A673 (cell line): ENCODE measurements around a stretch of chr2.

DNA sequence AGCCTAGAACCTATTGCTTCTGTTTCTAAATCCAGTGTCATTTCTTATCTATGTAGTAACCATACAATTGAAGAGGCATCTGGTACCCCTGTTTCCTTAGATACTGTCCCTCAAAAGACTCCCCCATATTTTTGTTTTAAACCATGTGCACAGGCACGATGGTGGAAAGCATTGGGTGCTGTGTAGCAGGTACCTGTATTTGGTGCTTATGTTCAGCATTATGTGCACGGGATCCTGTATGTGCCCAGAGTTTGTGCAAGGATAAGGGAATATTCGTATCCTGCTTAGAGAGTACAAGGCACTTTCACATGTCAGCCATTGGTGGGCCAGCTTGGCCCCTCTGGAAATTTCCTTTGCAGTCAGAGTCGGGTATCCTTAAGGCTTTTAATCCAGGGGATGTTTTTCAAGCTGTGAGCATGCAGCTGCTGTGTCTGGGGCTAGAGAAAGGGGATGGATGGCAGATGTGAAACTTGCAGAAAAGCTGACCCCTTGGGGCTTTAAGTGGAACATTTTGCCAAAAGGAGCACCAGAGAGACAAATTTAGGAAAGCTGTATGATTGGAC lies 2.1 kb downstream of the LBH start:
- PRO-cap: no peak

GRCh38 chr2:30622249-30622854 lies 175.3 kb downstream of the LCLAT1 start:
- PRO-cap: no peak

DNA sequence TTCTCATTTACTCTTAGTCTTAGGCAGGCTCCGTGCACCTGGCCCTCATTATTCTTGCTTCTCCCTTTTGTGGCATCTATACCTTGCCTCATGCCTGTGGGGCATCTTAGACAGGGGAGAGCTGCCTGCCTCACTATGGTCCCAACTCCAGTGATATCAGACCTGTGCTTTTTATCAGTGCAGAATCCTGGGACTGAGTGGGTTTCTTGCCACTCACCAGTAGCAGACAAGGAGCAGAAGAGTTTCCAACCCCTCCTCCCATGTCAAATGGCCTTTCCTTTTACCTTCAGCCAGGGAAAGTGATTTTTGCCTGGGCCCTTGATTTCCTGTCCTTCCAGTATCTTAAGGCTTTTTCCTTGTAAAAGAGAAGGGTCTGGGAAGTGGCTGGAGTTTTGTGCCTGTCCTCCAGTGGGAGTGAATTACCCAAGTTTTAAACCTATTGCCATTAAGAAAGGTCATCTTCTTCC lies 136.4 kb downstream of the CAPN13 start:
- PRO-cap: no peak

- PRO-cap: no peak
Measured at GRCh38 chr2:30872101-30872444, 64.8 kb upstream of the CAPN13 start.

GRCh38 chr2:31227645-31227953 lies 6.4 kb upstream of the EHD3 start:
- PRO-cap: no peak

DNA sequence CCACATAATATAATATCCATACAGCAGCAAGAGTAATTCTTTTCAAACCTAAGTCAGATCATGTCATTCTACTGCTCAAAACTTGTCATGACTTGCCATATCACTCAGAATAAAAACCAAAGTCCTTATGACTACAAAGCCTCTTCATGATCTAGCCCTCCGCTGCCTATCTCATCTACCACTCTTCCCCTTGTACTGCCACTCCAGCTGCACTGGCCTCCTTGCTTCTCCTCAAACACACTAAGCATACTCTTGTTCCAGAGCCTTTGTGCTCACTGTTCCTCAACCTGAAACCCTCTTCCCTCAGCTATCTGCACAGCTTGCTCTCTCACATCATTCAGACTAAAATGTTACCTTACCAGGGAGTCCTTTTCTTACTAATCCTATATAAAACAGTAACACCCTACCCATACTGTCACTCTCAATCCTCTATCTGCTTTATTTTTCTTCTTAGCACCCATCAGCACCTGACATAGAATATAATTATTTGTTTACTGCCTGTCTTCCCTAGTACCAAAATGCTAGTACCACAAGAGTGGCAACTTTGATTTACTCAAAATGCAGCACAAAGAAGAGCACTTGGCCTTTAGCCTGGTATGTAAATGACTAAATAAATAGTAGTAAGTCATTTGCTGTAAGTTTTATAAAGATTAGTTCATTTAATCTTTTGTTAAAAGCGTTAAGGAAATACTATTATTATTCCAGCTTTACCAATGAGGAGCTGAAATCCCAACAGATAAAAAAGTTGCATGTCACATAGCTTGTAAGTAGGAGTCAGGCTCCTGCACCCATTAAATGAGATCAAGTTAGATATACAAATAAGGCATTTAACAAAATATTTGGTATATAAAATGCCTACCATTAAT lies 69.6 kb downstream of the MEMO1 start:
- PRO-cap: no peak

DNA sequence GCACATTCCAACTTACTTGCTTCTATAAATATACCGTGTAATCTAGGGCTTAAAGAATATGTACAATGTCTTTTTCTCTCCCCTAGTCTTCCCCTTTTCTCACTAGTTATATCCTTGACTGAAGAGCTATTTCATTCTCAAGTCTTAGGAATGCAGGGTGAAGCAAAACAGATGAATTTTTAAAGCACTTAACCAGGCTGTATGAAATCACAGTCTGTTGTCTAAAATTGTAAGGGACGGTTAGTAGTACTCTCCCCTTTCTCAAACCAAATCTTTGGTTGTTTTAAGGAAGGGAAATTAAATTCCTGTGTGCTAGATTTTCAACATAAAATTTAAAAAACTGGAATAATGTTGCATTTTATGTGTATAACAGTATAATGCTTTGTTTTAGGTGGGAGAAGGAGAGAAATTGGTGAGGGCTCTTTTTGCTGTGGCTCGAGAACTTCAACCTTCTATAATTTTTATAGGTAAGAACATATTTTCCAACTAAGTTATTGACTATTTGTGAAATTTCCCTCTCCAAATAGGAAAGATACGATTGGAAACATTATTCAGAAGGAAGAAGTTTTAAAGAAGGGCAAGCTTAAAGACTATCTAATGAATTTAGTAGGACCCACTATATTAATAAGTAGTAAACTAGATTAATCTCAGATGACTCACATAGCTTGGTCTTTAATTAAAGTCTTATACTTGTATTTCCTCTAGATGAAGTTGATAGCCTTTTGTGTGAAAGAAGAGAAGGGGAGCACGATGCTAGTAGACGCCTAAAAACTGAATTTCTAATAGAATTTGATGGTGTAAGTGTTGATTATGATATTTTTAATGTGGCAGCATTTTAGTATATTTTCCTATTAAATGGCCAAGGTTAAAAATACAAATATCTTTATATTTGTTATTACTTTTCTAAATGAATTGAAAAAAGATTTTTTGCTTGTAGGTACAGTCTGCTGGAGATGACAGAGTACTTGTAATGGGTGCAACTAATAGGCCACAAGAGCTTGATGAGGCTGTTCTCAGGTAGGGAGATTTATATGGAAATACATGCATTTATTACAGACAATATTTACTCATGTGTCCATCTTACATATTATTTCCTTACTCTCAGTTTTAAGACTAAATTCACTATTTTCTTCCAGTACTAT lies 29.1 kb upstream of the SLC30A6 start:
- PRO-cap: no peak

GRCh38 chr2:32197616-32198040 lies 32.0 kb downstream of the SLC30A6 start:
- PRO-cap: no peak

DNA sequence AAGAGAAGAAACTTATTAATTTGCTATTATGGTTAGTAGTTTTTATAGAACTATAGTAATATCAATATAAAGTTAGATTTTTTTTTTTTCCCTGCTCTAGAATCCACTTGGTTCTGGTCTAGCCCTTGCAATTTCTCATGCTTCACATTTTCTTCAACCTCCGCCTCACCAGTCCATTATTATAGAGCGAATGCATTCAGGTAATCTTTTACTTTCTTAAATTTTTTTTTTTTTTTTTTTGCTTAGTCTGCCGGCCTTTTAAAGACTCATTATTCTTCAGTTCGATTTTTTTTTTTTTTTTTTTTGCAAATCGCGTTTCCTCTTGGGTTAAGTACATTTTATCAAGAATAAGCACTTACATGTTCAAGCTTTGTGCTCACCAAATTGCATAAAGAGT lies 108.1 kb downstream of the BIRC6 start:
- PRO-cap: no peak

- PRO-cap: no peak
Measured at GRCh38 chr2:32977126-32977696, 30.5 kb downstream of the LTBP1 start.

GRCh38 chr2:33342671-33343153 lies 133.7 kb upstream of the RASGRP3 start:
- PRO-cap: no peak

DNA sequence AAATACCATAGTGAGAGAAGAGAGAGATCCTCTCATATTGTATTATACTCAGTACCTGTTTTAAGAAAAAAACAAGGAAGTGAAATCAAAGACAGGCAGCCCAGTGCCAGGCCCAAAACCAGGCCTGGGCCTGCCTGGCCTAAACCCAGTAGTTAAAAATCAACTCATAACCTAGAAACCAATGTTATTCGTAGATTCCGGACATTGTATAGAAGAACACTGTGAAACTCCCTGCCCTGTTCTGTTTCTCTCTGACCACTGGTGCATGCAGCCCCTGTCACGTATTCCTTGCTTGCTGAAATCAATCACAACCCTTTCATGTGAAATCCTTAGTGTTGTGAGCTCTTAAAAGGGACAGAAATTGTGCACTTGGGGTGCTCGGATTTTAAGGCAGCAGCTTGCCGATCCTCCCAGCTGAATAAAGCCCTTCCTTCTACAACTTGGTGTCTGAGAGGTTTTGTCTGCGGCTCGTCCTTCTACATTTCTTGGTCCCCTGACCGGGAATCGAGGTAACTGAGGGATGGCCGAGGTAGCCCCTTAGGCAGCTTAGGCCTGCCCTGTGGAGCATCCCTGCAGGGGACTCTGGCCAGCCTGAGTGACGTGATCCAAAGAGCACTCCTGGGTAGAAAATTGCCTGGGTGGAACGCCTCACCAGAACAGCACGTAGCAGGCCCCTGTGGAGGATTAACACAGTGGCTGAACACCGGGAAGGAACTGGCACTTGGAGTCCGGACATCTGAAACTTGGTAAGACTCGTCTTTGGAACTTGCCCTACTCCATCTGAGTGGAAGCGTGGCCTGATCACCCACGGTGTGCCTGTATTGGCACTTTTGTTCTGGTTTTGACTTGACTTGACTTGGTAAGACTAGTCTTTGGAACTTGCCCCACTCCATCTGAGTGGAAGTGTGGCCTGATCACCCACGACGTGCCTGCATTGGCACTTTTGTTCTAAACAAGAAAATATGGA lies 1078.4 kb upstream of the FAM98A start:
- PRO-cap: no peak

DNA sequence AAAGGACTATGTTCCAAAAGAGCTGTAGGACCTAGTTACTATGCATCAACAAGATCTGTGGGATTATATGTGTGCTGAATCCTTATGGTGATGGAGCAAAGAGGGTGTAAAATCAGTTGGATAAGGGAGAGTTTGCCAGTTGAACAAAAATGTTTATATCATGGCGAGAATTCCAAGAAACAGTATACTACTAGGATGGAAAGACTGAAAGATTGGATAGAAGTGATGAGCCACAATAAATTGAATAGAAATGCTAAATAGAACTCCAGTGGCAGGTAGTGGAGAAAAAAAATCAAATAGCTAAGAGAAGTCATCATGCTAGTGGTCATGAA lies 710.4 kb upstream of the CRIM1 start:
- PRO-cap: no peak

GRCh38 chr2:36330601-36330800 lies 25.1 kb upstream of the CRIM1 start:
- PRO-cap: no peak

- PRO-cap: no peak
Measured at GRCh38 chr2:36376177-36376866, 20.7 kb downstream of the CRIM1 start.

GRCh38 chr2:36402137-36402796 lies 46.7 kb downstream of the CRIM1 start:
- PRO-cap: no peak

DNA sequence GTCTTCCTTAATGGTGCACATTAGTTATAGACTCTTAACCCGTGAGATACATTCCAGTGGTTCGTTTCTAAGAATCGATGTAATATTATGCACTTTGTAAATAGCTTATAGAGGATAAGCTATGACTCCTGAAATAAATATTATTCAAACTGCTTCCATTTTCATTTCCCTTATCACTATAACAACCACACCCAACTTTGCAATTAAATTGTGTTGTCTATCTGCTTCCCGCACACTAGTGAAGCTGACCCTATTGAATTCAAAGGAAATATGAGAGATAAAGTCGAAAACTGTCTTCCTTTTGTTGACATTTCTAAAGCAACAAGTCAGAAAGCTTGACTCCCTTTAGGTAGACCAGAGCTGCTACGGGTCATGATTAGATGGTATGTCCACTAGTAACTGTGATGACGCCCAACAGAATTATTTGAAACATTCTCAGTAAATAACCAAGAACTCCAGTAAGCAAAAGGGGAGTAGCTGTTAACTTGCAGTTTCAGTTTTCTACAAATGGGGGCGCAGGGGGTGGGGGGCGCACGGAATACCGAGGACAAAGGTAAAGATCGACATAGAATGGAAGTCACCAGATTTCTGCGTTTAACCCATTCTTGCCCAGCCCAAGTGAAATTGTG lies 56.3 kb downstream of the CRIM1 start:
- PRO-cap: no peak

GRCh38 chr2:36433438-36434127 lies 78.0 kb downstream of the CRIM1 start:
- PRO-cap: no peak

DNA sequence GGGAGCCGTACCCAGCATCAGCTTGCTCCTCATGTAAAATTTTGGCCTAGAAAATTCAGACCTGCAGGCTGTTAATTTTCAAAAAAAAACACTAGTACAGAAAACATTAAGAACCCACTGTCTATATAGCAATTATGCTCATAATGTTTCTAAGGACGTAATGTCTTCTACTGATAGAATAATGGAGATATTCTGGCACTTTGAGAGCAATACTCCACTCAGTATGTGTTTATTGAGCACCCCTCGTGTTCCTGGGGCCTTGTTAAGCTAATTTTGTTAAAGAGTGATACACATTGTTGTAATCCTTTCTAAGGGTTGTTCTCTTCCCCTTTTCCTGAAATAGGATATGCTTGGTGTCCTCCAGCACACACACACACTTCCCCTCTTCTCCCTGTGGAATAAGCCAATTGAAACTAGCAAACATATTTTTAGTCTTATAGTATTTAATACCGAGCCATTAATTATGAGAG lies 114.0 kb downstream of the CRIM1 start:
- PRO-cap: no peak

DNA sequence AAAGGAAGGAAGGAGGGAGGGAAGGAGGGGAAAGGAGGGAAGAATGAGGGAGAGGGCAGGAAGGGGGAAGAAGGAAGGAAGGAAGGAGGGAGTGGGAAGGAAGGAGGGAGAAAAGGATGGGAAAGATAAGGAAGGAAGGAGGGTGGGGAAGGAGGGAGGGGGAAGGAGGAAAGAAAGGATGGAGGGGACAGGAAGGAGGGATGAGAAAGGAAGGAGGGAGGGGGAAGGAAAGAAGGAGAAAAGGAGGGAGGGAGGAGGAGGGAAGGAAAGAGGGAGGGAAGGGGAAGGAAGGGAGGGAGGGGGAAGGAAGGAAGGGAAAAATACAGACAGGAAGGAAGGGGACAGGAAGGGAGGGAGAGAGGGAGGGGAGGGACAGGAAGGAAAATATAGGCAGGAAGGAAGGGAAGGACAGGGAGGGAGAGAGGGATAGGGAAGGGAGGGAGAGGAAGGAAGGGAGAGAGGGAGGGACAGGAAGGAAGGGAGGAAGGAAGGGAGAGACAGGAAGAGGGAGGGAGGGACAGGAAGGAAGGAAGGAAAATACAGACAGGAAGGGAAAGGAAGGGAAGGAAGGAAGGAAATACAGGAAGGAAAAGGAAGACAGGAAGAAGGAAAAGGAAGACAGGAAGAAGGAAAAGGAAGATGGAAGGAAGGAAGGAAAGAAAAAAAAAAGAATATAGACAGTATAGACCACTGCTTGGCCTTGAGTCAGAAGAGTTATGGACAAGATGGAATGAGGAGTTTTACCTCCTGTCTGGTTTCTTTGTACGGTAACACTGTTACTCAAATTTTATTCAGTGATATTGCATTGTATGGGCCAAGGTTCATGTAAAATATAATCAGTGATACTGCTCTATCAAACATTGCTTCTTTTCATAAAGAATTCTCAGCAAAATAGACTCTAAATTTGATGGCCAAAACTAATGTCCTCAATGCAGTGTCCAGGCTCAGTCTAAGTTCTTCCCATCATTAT lies 63.6 kb downstream of the FEZ2 start:
- PRO-cap: no peak